Ureter (tissue), 1 donor: ENCODE results near the genes NUMB and DLST.

GRCh38 chr14:72679067-72679364 lies 214.9 kb downstream of the DPF3 start:
- PRO-cap, result no peak

DNA sequence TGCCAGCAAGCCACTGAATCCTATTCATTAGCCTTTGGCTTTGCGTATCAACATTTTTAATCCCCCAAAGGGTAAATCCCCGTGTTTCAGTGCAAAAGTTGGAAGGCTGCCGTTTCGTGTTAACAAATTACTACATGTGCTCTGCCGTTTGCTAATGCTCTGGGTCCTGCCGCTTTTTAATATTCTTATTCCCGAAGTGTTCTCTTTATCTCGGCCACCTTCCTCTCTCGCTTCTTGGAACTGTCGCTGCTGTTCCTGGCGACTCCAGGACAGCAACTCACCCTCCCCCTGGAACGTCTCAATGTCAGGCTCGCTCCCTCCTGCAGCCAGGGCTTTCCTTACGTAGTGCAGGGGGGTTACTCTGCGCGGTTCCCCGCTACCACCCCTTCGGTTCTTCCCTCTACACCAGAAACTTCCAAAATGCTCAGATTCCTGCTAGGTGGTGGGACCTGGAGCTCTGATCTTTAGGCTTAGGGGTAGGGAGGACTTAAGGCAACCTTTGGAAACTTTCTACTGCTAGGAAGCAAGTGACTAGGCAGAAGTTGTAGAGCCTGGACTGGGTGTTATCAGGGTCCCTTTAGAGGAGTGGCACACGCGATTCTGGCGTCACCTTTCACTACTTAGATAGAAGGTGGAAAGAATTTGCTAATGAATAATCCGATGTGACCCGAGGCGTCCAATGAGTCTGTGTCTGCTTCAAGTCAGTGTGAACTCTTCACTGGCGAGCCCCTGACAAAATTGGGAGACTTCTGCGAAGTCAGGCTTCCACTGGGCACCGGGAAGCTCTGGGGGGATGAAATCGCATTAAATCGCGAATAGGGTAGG lies 755 bp upstream of the DPF3 start:
- PRO-cap, result no peak

DNA sequence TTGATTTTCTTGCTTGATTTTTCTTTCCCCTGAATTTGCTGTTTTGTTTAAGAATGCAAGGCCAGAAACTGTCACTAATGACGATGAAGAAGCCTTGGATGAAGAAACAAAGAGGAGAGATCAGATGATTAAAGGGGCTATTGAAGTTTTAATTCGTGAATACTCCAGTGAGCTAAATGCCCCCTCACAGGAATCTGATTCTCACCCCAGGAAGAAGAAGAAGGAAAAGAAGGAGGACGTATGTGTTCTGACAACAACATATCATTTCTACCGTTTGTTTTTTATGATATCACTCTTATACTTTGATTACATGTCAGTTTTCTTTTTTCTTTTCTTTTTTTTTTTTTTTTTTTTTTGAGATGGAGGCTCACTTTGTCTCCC lies 38.5 kb downstream of the RBM25 start:
- PRO-cap, result no peak

GRCh38 chr14:73168261-73168728 lies 32.0 kb downstream of the PSEN1 start:
- PRO-cap, result no peak

DNA sequence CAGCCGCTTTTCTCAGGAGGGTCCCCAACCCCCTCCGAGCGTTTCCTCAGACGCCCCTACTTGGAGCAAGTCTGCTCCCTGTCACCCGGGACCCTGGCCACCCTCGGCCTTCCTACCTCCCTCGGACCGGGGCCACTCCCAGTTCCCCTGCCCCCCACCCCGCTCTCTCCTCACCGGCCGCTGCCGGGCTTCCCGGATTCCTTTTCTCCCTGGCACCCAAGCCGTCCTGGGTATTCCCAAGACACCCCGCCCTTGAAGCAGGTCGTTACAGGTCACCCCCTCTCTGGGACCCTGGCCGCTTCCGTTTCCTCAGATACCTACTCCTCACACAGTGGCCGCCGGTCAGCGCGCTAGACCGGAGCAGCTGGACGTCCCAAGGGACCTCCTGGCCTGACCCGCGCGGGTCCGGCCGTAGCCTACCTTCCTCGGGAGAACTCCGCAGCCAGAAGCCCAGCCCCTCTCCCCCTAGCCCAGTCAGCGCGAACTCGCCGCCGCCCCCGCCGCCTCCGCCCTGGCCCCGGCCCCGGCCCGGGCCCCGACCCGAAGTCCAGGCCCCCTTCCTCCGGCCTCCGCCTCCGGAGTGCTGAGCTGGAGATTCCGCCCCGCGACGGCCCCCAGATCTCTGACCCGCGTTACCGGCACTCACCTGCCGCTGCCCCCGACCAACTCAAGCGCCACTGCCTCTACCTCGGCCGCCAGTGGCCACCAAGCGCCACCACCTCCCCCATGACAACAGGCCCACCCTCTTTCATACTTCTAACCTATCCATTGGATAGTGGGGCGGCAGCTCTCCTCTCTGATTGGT lies at the start of gene NUMB:
NUMB (minus strand) TSS at position 700 of the 805 bp plus-strand sequence.
- PRO-cap, result unidirectional peak, minus-strand start at position 110 of the sequence; bidirectional peak, plus-strand start outside the sequence, minus-strand start at position 700 of the sequence

DNA sequence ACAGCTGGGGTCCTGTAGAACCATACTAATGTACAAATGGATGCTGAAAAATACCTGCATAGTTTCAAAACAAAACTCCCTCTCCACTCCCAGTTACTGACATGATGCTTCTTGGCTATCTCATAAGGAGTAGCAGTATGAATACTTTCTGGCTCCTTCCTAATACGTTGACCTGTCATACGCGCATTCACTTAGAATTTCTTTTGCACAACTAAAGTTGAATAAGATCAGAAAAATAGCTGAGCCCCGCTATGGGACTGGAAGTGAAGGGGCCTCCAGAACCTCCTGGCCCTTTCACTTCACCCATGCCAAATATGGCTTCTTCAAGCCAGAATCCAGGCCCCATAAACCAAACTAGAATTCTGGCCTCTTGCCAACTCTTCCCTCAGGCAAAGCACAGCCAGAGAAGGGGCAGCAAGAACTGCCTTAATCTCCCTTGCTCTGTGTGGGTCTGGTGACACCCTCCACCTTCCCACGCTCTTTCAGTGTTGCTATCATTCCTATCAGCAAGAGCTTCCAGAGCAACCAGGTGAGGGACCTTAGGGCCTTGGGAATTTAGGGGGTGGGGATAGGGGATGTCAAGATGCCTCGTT lies 3.0 kb upstream of the PNMA1 start:
- PRO-cap, result no peak

GRCh38 chr14:73717964-73718431 lies 3.8 kb upstream of the PNMA1 start:
- PRO-cap, result no peak

DNA sequence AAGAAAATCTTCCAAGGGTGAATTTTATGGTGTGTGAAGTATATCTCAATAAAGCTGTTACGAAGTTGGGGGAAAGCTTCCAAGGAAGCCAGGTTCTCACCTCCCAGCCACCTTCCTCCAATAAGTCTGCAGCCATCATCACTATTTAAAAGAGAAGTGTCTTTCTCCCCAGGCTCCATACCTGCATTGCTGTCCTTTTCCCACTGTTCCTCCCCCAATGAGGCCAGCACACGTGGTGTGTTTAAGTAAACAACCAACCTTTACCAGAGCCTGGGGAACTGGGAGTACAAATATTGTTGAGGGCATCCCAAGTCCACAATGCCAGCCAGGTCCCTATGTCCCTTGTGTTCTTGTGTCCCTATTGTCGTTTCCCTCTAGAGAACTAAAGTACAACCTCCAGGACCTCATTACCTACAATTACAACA lies 3.3 kb upstream of the MIDEAS start:
- PRO-cap, result no peak

GRCh38 chr14:74265355-74265729 lies 26.1 kb downstream of the VSX2 start:
- PRO-cap, result no peak

GRCh38 chr14:74498213-74498885 lies 4.8 kb downstream of the ISCA2 start:
- PRO-cap, result no peak

GRCh38 chr14:74505943-74506289 lies 12.4 kb downstream of the ISCA2 start:
- PRO-cap, result no peak

GRCh38 chr14:74506970-74507680 lies 13.6 kb downstream of the ISCA2 start:
- PRO-cap, result no peak

GRCh38 chr14:74572220-74572628 lies 39.8 kb downstream of the LTBP2 start:
- PRO-cap, result no peak

- PRO-cap, result no peak
Observed at GRCh38 chr14:74835111-74835647, 40.8 kb downstream of the PROX2 start.

GRCh38 chr14:74838177-74838550 lies 37.8 kb downstream of the PROX2 start:
- PRO-cap, result no peak

DNA sequence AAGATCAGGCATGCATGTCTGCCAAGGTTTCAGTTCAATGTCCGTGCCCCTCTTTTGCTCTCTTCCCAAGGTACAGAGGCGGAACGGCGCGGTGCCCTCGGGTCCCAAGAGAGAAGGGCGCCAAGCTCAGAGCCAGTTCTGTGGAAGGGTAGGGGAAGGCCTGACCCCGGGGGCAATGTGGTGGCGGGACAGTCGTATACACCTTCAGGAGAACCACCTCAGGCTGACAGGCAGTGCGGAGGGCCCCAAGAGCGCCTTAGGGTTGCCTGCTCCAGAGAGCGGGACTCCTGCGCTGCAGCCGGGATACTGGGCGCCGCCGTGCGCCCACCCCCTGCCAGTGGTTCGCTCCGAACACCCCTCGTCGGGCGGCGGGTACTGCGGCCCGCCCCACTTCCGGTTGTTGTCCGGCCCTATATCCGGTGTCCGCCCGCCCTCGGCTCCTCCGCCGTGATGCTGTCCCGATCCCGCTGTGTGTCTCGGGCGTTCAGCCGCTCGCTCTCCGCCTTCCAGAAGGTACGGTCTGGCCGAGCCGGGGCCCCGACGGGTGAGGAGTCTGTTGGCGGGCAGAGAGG lies at the start of gene DLST:
DLST (plus strand) TSS at position 413 of the 572 bp plus-strand sequence.
- PRO-cap, result bidirectional peak, plus-strand start at position 439 of the sequence, minus-strand start at position 301 of the sequence

GRCh38 chr14:74890847-74891588 lies 9.3 kb downstream of the DLST start:
- PRO-cap, result no peak

- PRO-cap, result no peak
Observed at GRCh38 chr14:74904682-74905283, 18.3 kb downstream of the RPS6KL1 start.

- PRO-cap, result no peak
Observed at GRCh38 chr14:74932162-74933093, 9.4 kb upstream of the RPS6KL1 start.

DNA sequence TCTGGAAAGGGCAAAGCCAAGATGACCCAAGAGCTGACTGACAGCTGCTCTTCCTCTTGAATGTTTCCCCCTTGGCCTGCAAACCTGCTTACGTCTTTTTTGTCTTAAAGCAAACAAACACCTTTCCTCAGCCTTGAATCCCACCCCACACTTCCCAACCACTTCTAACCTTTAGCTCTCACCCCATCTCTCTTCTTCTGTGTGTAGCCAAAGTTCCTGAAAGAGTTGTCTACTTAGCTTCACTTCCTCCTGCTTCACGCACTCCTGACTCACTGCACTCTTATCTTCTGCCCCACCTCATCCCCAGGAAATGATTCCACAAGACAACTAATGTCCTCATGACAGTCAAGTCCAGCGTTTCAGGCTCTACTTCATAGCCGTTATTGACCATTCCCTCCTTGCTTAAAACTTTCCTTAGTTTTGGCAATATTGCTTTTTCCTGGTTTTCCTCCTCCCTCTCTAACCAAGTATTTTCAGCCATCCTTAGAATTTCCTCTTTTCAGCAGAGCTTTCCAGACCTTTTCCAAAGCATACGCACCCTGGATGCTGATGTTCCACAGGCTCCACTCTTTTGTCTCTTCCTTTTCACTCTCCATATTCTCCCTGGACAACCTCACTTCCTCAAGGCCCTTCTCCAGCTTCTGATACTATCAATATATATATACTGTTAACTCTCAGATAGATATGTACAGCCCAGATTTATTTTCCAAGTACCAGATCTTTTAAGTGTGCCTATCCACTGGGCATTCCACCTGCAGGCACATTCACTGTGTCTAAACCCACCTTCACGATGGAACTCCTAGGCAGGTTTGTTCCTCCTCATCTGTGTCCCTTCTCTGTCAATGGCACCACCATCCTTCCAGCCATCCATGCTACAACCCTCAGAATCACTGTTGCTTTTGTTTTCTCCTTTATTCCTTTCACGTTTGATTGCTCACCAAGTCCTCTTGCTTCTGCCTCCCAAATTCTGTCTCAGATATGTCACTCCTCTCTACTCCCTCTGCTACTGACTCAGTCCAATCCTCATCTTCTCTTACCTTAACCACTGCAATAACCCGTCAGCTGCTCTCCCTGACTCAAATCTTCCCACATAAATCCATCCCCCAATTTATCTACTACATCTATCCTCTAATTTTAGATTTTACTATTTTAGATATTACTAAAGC lies 22.7 kb downstream of the EIF2B2 start:
- PRO-cap, result no peak